RPMI7951 (cell line): ENCODE results near the gene ZC3H12B.

GRCh38 chrX:64338887-64339221 is 56.4 kb downstream of the MTMR8 start:
- RAMPAGE, long total RNA: no peak

DNA sequence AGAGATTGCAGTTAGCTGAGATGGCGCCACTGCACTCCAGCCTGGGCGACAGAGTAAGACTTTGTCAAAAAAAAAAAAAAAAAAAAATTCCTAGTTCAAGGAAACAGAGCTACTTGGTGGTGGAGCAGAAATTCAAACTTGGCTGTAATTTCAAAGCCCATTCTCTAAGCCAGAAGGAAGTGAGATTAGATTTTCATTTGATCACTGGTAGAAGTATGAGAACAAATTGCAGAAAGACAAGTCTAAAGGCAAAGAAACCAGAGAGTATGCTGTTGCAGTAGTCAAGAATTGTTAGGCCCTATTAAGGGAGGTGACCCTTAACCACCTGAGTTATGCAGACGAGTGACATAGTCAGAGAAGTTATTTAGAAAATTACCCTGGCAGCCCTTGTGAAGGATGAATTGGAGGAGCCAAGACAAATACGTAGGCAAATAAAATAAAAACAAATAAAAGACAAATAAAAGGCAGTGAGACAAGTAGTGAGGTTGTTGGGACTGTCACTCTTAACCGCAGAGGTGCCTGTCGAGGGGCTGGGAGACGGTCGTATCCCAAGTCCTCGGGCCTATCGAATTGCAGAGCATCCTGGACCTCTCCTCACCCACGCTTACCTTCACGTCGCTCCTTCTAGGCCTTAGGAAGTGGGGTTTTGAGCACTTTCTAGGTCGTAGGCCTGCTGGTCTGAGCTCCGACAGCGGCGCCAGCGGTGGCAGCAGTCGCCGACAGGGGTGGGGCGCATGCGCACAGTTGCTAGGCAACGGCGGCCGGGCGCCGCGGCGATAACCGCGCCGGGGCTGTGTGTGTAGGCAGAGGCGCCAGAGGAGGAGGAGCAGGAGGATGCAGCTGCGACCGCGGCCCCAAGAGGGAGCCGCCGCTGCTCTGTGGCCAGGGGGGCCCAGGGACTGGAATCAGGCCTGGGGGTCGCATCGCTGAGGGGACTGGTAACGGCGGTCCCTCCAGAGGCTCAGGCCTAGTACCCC is at the start of gene ZC3H12B:
TSS of gene ZC3H12B (plus strand) at position 806 of the 977 bp plus-strand sequence.
- RAMPAGE, long total RNA: no peak

DNA sequence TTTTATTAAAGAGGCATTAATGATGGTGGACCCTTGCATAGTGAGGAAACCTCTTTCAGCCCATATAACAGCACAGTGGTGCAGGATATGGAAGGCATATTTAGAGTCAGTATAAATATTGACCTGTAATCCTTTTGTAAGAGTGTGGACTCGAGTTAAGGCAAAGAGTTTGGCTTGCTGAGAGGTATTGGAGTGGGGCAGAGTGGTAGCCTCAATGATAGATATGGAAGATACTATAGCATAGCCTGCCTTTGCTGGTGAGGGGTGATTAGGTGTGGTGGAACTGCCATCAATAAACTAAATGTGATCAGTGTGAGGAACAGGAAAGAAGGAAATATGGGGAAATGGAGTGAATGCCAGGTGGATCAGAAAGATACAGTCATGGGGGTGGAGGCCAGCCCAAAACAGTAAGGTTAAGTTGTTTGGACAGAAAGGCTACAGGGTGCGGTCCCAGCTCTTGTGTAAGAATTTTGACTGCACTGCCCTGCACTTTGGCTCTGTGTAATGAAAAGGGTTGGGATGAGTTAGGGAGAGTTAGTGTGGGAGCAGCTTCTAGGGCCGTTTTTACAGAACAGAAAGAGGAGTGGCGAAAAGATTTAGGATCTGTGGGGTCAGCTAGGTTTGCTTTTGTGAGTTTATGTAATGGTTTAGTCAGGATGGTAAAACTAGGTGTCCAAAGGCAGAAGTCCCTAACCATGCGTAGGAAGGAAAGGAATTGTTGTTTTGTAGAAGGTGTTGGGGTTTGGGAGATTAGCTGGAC is 96.5 kb downstream of the ZC3H12B start:
- RAMPAGE, long total RNA: no peak

GRCh38 chrX:65133939-65134441 is 99.4 kb downstream of the ZC3H12B start:
- RAMPAGE, long total RNA: no peak

DNA sequence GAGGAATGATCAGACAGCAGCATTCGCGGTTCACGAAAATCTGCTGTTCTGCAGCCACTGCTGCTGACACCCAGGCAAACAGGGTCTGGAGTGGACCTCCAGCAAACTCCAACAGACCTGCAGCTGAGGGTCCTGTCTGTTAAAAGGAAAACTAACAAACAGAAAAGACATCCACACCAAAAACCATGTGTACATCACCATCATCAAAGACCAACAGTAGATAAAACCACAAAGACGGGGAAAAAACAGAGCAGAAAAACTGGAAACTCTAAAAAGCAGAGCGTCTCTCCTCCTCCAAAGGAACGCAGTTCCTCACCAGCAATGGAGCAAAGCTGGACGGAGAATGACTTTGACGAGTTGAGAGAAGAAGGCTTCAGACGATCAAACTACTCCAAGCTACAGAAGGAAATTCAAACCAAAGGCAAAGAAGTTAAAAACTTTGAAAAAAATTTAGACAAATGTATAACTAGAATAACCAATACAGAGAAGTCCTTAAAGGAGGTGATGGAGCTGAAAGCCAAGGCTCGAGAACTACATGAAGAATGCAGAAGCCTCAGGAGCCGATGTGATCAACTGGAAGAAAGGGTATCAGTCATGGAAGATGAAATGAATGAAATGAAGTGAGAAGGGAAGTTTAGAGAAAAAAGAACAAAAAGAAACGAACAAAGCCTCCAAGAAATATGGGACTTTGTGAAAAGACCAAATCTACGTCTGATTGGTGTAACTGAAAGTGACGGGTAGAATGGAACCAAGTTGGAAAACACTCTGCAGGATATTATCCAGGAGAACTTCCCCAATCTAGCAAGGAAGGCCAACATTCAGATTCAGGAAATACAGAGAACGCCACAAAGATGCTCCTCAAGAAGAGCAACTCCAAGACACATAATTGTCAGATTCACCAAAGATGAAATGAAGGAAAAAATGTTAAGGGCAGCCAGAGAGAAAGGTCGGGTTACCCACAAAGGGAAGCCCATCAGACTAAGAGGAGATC is 190.9 kb downstream of the ZC3H12B start:
- RAMPAGE, long total RNA: no peak

DNA sequence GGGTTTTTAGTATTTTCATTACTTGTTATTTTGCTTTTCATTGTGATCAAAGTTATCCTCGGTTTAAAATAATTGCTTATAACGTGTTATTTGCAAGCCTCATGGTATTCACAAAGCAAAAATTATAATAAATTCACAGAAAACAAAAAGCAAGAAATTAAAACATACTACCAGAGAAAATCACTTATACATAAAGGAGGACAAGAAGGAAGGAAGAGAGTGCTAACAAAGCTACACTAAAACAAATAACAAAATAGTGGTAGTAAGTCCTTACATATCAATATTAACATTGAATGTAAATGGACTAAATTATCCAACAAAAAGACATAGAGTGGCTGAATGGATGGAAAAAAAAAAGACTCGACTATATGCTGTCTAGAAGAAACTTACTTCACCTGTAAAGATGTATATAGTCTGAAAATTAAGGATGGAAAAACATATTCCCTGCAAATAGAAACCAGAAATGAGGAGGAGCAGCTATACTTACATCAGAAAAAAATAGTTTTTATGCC is 197.9 kb downstream of the ZC3H12B start:
- RAMPAGE, long total RNA: no peak

DNA sequence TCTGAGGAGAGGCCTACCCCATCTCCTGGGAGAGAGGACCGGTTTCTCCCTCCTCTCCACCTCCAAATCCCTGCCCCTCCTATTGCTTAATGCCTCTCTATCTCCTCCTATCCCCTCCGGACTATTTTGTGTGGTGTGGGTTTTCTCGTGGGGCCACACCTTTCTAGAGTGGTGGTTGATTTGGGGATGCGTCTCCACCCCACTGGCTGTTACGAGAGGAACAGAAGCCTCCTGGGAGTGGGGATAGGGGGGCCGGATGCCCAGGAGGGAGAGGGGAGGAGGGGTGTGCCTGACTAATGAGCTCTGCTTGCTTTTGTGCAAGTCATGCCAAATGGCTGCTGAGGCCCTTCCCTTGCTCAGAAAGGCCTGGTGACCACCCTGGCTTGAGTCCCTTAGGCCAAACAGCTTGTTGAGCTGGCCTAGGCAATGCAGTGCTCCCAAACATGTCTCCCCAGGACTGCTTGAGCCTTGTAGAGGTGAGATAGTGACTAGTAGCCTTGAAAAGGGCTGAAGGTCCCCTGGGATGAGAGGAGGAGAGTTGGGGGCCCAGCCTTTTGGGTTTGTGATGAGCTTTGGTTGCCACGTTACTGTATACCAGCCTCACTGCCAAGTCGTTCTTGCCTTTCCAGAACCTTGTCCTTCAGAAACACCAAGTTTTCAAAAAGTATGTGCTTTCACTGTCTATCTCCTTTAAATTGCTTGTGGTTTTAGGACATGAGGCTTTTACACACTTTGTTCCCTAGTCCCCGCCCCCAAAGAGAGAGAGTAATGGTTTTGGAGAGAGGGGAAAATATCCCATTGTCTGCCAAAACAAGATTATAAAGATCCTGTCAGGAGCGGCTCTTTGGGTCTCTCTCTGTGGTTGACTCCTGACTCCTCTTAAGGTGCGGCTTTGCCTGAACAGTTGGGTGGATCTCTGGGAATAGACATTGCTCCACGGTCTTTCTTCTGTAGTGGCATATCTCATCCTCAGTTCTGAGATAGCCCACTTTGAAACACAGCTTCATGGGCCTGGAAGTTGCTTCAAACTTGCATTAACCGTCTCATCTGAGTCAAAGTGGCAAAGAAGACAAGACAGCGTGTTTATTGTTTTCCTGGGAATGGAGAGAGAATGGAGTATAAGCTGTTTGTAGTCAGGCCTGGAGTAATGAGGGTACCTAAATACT is 1.4 kb downstream of the MSN start:
- RAMPAGE, long total RNA: no peak

GRCh38 chrX:65737100-65737578 is 69.7 kb downstream of the MSN start:
- RAMPAGE, long total RNA: no peak

DNA sequence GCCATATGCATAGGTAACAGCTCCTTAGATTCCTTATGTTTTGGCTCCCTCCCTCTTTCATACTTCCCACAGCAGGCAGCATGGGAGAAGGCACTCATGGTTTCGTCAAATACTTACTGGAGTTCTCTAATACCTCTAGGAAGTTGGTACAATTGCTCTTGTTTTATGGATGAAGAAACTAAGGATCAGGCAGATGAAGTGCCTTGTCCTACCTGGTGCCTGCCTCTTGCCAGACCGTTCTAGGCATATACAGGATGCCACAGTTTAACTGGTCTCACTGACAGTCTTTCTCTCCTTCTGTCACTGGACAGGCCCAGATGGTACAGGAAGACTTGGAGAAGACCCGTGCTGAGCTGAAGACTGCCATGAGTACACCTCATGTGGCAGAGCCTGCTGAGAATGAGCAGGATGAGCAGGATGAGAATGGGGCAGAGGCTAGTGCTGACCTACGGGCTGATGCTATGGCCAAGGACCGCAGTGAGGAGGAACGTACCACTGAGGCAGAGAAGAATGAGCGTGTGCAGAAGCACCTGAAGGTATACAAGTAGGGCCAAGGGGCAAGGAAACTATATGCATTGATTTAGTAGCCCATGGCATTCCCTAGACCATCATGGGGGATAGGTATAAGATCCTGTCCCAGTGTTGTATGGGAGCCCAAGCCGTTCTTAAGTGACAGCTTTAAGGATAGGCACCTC is 71.4 kb downstream of the MSN start:
- RAMPAGE, long total RNA: no peak

GRCh38 chrX:65739653-65740528 is 72.4 kb downstream of the MSN start:
- RAMPAGE, long total RNA: no peak

GRCh38 chrX:66046576-66047255 is 6.8 kb upstream of the VSIG4 start:
- RAMPAGE, long total RNA: no peak

DNA sequence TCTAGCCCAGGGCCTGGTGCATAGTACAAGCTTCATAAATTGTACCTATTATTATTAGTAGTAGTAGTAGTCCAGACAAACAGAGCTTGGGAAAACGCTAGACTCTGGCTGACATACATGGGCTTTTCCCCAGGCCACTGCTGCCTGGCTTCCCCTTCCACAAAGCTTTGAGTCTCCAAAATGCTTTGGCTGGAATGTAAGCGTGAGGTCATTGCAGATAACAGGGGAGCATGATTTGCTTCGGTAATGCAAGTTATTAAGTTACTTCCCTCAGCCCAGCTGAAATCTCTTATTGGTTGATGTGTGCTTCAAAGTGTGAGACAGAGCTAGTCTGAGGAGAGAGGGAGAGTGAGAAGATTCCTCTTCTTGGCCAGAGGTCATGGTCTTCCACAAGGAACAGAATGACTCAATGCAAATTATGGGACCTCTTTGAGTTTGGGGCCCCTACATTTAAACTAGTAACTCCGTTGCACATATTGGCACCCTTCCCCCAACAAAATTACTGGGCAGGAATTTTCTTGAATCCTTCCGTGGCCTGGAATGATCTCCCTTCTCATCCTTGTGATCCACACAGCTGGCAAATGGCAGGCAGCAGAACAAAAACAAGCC is 19.7 kb downstream of the AR start:
- RAMPAGE, long total RNA: no peak

DNA sequence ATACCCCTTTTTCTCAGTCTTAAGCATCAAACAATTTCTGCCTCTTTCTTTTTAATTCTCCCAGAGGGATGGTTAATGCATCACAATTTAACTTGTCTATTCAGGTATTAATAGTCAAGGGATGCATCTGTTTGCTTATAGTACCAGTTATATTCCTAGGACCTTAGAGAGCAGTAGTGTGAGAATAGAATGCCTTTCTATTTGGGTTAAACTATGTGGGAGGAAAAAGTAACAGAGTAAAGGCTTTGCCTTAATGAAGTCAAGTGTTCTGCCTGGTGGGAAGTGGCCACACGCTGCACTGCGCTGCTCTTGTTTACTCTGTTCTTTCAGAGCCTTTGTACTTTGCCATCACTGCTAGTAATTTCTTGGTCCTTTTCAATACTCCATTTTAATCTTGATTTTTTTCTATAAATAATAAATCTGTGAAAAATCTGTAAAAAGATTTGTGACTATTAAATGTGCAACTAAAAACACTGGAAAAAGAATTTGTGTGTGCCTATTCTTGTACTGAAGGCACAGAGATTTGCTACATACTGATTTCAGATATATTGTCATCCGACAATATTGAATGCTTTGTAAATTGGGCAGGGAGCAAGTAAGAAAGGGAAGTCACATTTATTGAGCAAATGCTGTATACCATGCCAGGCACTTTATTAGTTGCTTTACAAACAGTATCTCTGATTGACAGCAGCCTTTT is 38.1 kb downstream of the YIPF6 start:
- RAMPAGE, long total RNA: no peak

- RAMPAGE, long total RNA: no peak
Observed at GRCh38 chrX:68698896-68699391, 51.5 kb downstream of the STARD8 start.

- RAMPAGE, long total RNA: no peak
Observed at GRCh38 chrX:68838848-68839173, 10.0 kb downstream of the EFNB1 start.

DNA sequence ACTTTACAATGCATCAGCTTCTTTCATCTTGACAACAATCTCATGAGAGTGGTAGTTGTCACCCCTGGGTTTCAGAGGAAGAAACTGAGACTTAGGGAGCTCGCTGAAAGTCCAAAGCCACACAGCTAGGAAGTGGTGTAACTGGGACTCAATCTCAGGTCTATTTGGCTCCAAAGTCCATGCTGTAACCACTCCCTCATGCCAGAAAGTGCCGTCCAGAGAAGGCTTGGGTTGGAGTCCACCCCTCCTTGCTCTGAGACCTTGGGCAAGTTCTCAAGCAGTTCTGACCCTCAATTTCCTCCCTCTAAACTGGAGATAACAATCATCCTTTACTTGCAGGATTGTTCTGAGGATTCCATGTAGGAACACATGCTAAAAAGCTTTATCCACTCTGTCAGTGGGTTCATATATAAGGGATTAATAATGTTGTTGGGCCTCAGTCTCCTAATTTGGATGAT is 40.6 kb downstream of the EFNB1 start:
- RAMPAGE, long total RNA: no peak

DNA sequence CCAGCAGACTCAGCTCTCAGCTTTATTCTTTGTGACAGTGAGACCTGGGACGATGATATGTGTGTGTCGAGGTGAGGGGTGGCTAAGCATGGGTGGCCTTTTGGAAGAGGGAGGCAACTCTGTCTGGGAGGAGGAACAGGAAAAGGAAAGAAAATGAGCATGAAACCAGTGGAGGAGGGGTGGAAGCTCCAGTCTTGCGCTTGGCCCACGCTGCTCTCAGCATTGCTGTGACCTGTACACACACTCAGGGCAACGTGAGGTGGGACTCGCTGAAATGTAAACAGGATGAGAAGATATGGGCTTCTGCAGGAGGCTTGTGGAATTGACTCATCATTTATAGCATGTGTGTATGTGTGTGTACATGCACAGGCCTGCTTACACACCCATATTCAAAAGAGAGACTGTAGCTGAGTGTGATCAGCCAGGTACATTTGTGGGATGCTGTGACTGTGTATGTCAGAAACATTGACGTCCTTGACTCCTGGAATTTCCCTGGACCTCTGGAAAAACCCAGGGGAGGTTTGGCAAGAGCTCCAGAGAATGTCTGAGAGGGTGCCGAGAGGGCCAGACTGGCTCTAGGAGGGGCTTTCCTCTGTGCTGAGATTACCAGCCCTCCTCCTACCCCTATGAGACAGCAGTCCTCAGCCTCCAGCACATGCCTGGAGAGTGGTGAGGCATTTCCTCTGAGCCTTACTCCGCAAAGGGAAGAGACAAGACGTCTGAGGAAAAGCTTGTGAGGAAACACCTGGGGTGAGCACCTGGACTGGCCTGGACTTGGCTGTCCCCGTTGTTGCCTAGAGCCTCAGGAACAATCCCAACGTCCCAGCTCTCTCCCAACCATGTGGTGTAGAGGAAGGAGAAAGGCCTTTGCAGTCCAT is 137.7 kb downstream of the PJA1 start:
- RAMPAGE, long total RNA: no peak

DNA sequence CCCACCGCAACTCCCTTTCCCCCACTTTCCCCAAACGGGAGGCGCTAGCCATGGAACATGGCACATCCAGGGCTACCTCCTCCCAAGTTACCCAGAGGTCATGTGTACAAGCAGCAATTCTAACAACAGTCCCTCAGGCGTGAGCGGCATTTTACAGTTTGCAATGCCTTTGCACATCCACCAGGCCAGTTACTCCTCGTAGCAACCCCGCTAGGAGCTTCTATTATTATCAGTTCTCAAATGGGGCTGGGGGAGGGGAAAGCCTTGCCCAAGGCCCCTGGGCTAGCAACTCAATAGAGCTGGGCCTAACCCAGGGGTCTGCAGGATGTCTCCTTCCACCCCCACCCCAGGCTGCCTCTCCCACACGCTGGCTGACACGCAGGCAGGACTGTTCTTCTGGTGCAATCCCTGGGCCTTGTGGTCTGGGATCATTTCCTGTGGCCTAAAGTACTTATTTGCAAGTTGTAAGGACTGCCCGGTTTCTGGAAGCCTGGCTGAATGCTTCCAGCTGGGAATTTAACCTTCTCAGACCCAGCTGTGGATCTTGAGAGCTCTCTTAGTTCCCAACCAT is 27.8 kb downstream of the PJA1 start:
- RAMPAGE, long total RNA: no peak

- RAMPAGE, long total RNA: no peak
Observed at GRCh38 chrX:69142828-69143111, 22.5 kb downstream of the PJA1 start.

GRCh38 chrX:69555871-69557024 is 52.1 kb downstream of the NALF2 start:
- RAMPAGE, long total RNA: no peak